AG04450 (cell line): ENCODE results near the genes NR6A1 and OLFML2A.

- CAGE, long polyA plus RNA: no peak
- RRBS: 61% methylated on average over 2 of the region's 27 CpGs
These were observed 26.2 kb downstream of the CRB2 start for GRCh38 chr9:123382079-123382618.

GRCh38 chr9:123453768-123454298 is 97.8 kb downstream of the CRB2 start:
- CAGE, long polyA plus RNA: no peak
- RRBS: no CpG with 5 or more reads among the region's 7 CpGs

DNA sequence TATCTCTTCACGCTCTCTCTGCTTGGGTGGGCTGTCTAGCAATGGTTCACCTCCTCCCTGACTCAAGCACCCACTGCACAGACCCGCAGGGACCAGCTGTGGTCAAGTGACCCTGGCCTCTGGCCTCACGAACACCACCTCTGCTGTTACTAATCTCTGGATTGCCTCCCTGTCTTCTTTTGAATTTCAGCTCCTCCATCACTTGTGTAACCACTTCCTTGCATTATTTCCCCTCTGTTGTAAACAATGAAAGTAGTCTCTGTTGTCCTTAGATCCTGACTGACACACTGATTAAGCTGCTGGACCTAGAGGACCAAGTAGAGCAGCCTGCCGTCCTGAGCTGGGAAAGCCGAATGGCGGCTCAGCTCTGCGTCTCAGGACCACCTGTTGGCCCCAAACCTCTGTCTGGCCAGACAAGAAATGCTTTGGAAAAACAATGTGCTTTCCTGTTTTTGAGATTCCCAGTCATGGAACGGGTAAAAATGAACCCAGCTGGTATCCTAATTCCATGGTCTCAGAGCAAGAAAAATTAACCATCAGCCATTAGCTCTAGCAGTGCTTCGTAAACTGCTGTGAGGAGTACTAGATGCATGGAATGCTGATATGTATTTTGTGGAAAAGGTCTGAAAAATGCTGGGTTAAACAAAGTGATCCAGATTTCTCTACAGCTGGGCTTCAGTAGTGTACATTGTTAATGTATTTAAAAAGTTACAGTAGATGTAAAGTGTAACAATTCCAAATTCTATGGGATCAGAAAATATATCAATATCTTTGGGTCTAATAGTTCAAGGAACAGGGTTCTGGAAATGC is 186.9 kb downstream of the CRB2 start:
- CAGE, long polyA plus RNA: no peak
- RRBS: no CpG with 5 or more reads among the region's 9 CpGs

DNA sequence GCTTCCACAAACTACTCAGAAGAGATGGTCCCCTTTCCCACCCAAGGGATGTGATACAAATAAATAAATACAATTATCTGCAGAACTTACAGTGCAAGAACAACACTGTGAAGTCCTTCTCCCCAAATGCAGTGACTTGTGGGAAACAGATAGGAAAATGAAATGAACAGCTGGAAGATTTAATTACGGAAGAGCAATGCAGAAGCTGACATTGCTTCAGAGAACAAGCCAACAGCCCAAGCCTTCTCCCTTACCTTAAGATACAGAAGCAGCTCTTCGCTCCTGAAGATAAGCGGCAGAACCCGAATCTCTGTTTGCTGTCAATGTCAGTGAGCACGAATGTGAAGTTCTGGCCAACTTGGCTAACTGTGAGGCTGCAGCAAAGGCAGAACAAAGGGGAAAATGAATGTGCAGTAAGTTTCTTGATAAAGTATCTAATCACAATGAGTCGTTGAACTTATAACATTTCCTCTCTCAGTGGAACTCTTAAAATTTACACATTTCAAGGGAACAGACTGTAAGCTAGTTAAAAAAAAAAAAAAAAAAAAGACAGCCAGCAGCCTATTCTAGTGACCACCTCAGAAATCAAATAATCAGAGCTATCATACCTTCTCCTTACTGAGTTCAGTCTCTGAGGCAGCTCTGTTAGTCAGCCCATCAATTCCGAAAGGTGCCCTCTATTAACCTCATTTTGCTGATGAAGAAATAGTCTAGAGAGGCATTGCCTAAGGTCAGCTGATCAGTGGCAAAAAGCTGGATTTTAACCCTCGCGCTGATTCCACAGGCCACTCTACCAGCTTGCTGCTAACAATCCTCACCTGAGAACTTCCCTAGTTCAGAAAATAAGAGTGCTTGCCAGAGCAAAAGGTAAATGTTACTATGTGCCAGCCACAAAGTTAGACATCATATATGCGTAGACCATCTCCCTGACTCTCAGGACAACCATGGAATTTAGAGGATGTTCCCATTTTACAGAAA is 172.2 kb downstream of the DENND1A start:
- CAGE, long polyA plus RNA: no peak
- RRBS: no CpG with 5 or more reads among the region's 10 CpGs

DNA sequence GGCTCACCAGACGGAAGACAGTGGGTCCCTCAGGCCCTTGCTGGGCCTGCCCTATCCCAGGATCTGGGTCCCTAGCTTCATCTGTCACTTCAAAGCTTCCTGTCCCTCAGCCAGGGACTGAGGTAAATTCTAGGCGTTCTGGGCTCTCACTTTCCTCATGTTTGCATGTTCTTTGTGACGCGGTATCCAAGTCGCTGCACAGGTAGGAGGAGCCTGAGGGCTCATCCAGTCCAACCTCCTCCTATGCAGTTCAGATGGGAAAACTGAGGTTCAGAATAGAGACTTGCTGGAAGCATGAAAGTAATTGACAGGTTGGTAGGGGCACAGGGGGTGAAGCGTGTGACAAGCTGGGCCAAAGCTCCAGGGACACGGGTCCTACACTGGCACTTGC is 35.4 kb upstream of the NEK6 start:
- CAGE, long polyA plus RNA: no peak
- RRBS: no CpG with 5 or more reads among the region's 7 CpGs

GRCh38 chr9:124279967-124280916 is 22.5 kb downstream of the NEK6 start:
- CAGE, long polyA plus RNA: no peak
- RRBS: no CpG with 5 or more reads among the region's 21 CpGs

DNA sequence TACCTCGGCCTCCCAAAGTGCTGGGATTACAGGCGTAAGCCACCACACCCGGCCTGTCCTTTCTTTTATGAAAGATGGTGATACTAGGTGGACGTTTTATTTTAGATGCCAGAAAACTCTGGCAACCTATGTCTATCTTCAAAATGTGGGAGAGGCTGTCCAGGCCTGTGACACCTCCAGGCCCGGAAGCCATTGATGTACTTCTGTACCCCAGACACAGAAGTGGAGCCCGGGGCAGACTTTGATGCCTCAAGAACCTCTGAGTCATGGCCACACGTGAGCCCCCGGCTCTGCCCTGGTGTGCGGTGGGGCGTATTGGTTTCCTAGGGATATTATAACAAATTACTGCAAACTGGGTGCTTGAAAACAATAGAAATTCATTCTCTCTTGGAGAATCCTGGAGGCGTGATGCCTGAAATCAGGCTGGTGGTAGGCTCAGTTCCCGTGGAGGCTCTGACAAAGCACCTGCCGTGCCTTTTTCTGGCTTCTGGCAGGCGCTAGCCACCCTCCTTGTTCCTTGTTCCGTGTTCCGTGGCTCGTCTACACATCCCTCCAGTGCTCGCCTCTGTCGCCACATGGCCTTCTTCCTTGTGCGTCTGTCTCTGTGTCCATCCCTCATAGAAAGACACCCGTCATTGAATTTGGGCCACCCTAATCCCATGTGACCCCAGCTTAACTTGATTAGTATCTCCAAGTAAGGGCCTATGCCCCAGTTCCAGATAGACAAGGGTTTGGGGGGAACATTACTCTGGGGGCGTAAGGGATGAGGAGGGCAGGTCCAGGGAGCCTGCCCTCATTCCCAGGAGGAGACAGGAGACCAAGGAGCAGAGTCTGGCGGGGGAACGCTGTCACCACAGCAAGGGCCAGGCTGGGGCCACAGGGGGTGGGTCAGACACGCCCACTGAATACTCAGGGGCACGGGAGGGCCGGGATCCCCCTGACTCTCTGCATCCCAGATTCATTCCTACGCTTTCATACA is 24.3 kb downstream of the NEK6 start:
- CAGE, long polyA plus RNA: no peak
- RRBS: 58% methylated on average over 3 of the region's 28 CpGs

- CAGE, long polyA plus RNA: no peak
- RRBS: no CpG with 5 or more reads among the region's 26 CpGs
These were observed 28.4 kb downstream of the NEK6 start for GRCh38 chr9:124285759-124286983.

GRCh38 chr9:124291493-124292152 is 33.9 kb downstream of the NEK6 start:
- CAGE, long polyA plus RNA: no peak
- RRBS: 26% methylated on average over 4 of the region's 17 CpGs

GRCh38 chr9:124353979-124354842 is 61.0 kb downstream of the PSMB7 start:
- CAGE, long polyA plus RNA: no peak
- RRBS: no CpG with 5 or more reads among the region's 9 CpGs

GRCh38 chr9:124355289-124355970 is 59.8 kb downstream of the PSMB7 start:
- CAGE, long polyA plus RNA: no peak
- RRBS: no CpG with 5 or more reads among the region's 15 CpGs

DNA sequence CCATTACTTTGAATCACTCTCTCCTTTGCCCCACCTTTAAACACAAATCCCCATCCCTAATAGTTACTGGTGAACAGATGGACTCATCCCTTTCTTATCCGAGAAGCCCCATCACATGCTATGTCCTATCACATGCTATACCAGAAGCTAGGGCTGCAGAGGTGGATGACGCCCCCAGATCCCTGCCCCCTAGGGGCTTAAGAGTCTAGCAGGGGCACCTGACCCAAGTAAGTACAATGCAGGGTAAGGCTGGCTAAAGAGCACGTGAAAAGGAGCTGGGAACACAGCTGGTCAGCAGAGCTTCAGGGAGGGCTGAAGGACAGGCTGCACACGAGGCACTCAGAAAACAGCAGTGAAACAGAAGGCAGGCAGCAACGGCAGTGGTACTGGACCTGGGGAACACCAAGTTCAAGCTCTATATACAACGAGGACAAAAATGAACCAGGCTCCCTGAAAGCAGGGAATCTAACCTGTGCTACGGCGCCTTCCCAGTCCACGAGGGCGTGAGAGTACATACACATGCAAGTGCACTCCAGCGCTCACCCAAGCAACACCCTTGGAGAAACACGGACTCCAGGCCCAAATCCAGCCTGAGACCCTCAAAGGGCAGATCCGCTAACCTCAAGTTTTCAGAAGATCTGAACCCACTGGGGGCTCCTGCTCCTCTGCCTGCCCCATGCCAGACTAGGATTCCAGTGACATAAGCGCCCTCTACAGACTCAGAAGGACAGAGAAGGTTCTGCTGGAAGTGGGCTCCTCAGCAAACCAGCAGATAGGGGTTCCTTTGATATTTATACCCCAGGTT is 57.5 kb downstream of the PSMB7 start:
- CAGE, long polyA plus RNA: no peak
- RRBS: no CpG with 5 or more reads among the region's 14 CpGs

DNA sequence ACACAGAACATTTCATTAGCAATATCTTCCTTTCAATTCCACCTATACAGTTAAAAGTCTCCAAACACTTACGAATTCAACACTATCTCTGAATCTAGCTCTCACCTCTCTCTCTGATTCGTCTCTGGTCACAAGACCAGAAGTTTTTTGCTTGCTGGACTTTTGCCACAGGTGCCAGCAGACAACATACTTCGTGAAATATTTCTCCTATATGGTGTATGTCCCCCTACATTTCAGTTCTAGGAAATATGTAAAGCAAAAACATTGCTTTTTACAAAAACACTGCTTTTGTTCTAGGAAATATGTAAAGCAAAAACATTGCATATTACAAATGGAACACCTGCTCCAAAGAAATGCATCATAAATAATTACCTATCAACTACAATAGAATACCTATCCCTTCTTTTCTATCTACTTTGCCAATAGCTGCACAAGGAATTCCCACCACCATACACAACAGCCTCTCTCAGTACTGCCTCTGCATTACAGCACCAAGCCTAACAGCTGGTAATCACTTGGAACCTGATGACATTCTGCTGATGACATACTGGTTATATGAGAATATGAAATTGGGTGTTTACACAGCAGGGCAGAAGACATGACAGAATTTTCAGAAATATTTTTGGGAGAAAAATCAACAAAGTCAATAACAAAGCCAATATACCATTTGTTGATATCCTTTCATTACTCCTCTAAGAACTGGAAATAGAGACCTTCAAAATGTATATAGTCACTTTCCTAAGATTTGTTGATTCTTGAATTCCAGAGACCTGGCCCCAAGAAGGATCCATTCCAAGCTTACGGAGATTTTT is 43.3 kb downstream of the PSMB7 start:
- CAGE, long polyA plus RNA: no peak
- RRBS: no CpG with 5 or more reads among the region's 4 CpGs

- CAGE, long polyA plus RNA: no peak
- RRBS: no CpG with 5 or more reads among the region's 12 CpGs
These were observed 14.9 kb downstream of the PSMB7 start for GRCh38 chr9:124400157-124400851.

GRCh38 chr9:124594428-124595049 is 87.3 kb upstream of the NR5A1 start:
- CAGE, long polyA plus RNA: no peak
- RRBS: no CpG with 5 or more reads among the region's 3 CpGs

DNA sequence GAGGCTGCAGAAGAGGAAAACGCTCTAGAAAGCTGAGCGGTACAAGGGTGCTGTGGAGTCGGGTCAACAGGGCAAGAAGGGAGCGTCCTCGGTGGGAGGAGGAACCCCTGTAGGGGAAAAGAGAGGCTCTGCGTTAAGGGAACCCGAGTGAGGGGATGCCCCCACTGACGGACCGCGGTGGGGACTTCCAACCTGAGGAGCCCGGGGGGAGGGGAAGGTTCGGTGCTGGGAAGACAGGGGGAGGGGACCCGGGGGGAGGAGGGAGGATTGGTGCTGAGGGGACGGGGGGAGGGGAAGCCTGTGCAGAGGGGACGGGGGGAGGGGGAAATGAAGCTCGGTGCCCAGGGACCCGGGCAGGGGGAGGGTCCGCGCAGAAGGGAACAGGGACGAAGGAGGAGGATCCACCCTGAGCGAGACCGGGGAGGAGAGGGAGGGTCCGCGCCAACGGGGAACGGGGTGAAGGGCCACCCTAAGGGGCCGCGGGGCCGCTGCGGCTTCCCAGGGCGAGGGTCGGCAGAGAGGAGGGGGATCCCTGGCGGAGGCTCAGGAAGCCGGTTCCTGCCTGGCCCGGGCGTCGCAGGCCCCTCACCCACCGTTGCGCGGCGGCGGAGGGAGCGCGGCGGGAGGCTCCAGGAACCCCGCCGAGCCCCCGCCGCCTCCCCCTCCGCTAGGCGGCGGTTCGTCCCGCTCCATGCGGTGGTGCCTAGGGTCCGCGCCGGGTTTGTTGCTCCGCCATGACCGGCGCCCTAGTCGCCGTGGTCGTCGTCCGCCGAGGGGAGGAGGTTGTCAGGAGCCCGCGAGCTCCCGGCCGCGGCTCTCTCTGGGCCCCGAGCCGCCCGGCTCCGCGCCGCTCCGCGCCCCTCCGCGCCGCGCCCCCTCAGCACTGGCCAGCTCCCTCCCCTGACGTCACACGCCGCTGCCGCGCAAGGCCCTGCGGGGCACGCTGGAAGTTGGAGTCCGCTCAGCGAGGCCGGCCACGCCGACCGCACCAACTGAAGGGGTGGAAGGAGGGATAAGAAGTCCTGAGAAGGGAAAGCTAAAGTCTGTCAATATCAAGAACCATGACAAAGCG is at the start of gene NR6A1:
NR6A1 (minus strand) TSS at position 885 of the 1,072 bp plus-strand sequence.
- CAGE, long polyA plus RNA: no peak
- RRBS: 3% methylated on average over 22 of the region's 98 CpGs

- CAGE, long polyA plus RNA: start-site peak on the plus strand at chr9:124777109-124777187, 147 and 95 reads in 2 replicates
- RRBS: 4% methylated on average over 13 of the region's 87 CpGs
These were observed at the start of gene OLFML2A for GRCh38 chr9:124776825-124777612. OLFML2A (plus strand) TSS chr9:124777133.

DNA sequence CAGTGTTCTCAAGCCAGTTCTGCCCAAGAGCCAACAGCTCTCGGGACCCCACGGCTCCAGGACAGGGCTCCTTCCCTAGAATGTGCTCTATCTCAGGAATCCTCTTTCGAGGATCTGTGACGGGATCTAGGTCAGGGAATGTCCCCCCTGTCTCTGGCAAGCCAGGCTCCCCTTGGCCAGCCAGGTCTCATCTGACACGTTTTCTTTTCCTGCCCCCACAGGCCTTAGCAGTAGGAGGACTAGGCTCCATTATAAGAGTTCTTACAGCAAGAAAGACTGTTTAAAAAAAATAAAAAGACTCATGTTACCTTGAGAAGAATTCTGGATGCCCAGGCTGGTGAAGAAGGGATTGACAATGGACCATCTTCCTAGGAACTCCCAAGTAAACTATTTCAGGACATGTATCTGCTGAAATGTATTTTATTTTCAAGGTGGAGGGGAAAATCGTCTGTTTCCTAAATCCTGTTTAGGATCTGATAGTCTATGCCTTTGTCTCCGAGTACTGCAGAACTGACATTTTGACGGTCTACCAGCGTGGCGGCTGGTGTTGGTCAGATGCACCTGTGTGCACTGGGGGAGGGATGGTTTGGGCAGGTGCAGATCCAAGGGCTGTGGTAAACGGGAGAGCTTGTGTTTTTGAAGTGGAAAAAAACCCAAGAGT is 14.9 kb downstream of the ARPC5L start:
- CAGE, long polyA plus RNA: start-site peak on the plus strand centred at position 584 of the sequence, 83 bp wide, 288 and 211 reads in 2 replicates
- RRBS: no CpG with 5 or more reads among the region's 11 CpGs

DNA sequence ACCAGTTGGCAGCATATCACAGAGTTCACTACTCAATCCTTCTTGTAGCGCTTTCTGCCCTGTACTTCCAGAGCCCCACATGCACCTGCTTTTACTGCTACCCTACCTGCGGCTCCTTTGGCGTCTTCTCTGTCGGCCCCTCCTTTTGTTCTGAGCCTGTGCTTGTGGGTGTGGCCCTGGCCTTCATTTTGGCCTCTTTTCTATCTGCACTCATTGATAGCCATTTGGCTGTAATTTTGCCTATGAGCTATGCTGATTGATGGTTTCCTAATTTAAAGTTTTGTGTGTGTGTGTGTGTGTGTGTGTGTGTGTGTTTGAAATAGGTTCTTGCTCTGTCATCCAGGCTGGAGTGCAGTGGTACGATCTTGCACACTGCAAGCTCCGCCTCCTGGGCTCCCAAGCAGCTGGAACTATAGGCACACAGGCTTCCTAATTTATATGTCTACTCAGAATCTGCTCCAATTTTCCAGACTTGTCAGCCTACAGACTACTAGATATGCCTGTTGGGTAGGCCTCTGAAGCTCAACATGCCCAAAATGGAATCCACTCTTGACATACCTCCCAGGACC is 32.3 kb downstream of the ARPC5L start:
- CAGE, long polyA plus RNA: no peak
- RRBS: no CpG with 5 or more reads among the region's 6 CpGs

DNA sequence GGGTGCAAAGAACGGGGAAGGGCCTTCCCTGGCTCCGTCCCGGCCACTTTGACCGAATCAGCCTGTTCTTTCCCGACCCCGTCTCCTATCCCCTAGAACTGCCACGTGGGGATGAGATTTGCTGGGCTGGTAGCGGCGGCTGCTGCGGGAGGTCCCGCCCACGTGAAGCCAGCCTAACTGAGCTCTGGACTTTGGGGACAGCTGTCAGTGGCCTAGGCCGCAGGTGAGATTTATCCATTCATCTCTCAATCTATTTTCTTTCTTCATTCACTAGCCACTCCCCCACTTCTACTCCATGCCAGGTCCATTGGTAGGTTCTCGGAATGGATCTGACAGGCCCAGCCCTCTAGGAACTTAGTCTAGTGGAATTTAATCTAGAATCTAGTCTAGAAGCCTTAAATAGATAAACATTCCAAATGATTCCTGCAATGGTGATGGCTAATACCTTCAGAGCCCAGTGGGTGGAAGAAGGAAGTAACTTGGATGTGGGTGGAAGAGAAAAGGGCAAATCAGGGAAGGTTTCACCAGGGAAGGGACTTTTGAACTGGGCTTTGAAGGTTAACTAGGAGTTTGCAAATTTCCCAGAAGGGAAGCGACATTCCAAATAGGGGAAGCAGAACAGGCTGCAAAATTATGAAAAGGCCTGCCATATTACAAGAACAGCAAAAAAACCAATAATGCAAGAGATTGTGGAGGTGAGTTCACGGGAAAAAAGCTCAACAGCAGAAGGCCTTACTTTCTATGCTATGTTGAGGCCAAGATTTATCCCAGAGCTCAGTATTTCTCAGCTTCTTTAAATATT is 543 bp downstream of the RABEPK start:
- CAGE, long polyA plus RNA: no peak
- RRBS: no CpG with 5 or more reads among the region's 16 CpGs